Measurements from ENCODE around the genes G3BP1, GRIA1 and MRPL22.

- PRO-cap = no peak
Measured at GRCh38 chr5:151494139-151494283, 46.6 kb downstream of the SLC36A1 start.

DNA sequence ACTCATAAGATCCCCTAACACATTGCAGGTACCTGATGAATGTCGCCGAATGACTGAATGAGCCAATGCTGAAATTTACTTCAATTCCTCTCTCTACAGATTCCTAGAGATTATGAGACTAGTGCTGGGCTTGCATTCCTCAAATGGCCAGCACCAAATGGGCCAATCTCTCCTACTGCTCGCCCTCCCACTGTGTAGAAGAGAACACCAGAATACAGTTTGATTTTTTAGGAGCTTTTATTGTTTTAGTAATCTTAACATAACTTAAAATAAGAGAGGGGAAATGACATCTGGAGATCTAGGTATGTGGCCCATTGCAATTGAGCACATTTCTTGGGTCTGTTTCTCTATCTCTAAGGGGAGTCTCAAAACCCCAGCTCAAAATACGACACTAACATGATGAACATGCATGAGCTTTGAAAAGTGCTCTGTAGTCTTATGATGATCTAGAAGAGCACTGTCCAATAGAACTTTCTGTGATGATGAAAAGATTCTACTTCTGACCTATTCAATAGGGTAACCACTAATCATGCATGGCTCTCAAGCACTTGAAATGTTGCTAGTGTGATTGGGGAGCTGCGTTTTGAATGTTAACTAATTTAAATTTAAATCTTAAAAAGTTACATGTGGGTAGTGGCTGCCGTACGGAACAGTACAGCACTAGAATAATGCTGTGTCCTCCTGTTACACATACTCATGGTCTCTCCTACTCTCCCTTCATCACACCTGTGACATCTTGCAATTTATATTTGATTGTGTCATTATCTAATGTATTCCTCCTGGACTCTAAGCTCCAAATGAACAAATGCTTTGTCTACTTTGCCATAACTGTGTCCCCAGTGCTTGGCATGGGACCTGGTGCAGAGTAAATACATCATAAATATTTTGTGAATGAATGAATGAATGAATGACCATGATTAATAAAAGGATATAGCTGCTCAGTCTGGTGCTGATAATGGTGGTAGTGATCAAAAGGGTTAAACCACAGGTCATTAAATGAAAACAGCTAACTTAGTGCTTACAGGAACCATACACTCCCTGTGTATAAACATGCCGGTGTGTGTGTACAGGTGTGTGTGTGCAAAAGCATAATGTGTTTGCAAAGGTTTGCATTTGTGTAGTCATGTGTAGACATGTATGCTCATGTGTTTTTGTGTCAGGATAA lies 25.1 kb downstream of the SPARC start:
- PRO-cap = no peak

DNA sequence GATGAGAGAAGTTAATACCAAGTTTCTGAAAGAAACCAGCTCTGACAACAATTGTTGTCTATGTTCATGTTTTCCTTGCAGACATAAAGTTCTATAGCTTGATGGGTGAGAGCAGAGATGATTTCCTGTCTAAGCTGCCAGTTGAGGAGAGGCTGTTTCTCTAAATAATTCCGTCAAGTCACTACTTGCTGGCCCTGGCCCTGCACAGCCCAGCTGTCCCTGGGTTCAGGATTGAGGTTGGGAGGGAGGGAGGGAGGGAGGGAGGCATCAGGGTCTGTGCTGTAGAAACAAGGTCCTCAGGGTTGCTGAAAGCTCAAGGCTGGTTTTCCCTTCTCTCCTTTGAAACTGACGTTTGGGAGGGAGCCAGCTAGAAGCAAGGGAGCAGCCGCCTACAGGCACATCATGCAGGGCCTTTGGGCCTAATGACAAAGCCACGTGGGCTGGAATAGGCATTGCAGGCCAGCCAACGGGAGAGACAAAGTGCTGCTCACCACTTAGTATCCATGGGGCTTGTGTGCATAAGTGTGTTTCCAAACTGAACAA lies 3.8 kb downstream of the SPARC start:
- PRO-cap = no peak

- PRO-cap = no peak
Measured at GRCh38 chr5:151745057-151745738, 13.2 kb downstream of the ATOX1 start.

GRCh38 chr5:151771771-151772845 lies at the start of gene G3BP1:
G3BP1 (plus strand) TSS chr5:151771954.
- PRO-cap = bidirectional peak, plus-strand start at chr5:151771954, minus-strand start at chr5:151771901; bidirectional peak, plus-strand start at chr5:151772540, minus-strand start at chr5:151772530; unidirectional peak, minus-strand start at chr5:151772714

DNA sequence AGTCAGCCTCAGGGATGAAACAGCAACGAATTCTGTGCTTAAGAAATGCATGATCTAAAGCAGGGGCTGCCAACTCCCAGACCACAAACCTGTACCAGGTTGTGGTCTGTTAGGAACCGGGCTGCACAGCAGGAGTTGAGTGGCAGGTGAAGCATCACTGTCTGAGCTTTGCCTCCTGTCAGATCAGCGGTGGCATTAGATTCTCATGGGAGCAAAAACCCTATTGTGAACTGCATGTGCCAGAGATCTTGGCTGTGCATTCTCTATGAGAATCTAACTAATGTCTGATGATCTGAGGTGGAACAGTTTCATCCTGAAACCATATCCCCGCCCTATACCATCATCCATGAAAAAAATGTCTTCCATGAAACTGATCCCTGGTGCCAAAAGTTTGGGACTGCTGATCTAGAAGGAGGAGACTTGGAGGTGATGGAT lies 239.7 kb upstream of the GLRA1 start:
- PRO-cap = no peak

DNA sequence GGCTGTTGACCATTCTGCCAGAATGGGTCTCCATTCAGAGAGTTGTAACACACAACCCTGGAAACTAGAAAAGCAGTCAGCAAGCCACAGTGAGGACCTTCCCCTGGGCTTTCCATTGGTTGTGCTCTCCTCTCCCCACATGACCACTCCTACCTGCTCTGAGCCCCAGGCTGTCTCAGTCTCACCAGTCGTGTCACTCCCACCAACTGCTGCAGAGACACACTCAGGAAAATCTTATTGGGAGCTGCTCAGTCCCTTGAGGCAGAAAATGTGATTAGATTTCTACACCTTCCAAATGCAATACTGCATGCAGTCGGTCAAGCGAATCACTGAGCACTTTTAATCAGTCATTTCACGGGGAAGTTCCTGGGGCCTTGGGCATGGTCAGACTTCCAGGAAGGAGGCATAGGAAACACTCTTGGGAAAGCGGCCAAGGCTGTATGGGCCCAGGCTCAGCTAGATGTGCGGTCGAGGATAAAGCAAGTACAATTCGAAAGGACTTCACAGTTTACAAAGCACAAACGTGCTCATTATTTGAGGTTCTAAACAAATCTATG lies 284.2 kb upstream of the NMUR2 start:
- PRO-cap = no peak

DNA sequence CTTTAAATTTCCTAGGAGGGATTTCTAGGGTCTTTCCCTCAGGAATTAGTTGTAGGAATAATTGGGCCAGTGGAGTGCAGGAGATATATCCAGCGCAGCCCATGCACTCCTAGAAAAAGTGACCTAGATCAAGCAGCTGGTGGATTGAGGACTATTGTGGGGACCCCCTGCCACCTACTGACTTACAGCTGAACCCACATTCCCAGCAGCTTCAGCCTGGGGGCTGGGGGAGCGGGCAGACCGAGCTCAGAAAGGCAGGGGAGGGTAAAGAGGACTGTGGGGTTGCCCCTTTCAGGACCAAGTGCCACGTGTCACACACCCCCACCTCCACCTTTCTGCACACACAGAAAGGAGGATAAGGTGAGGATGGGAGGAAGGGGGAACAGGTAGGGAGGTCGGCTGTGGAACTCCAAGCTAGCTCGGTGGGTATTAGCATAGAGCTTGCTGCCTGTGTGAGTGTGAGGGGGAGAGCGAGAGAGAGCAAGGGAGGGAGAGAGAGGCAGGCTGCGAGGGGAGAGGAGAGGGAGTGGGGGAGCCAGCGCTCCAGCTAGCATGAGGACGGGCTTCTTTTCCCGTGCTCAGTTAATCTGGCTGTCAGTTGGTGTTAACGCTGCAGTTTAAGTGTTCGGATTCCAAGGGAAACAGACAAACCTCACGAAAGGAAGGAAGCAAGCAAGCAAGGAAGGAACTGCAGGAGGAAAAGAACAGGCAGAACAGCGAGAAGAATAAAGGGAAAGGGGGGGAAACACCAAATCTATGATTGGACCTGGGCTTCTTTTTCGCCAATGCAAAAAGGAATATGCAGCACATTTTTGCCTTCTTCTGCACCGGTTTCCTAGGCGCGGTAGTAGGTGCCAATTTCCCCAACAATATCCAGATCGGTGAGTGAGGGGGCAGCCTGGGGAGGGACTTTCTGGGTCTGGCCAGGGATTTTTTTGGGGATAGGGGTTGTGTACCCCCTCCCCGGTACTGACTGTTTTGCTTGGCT lies at the start of gene GRIA1:
Gene GRIA1 (plus strand): TSS at position 581 of the 988 bp plus-strand sequence.
- PRO-cap = no peak

DNA sequence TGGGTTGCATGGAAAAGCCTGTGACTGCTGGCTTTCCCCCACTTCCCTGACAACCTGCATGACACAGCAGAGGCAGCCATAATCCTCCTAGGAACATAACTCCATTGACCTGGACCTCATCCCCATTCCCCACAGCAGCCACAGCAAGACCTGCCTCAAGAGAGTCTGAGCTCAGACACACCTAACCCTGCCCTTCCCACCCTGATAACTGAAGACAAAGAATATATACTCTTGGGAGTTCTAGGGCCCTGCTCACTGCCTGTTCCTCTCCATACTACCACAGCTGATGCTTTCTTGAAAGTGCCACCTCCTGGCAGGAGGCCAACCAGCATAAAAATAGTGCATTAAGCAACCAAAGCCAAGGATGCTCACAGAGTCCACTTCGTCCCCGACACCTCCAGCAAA lies 23.7 kb downstream of the FAM114A2 start:
- PRO-cap = no peak

- PRO-cap = no peak
Measured at GRCh38 chr5:154027147-154027410, 11.6 kb downstream of the FAM114A2 start.

- PRO-cap = unidirectional peak, minus-strand start at chr5:154198148; bidirectional peak, plus-strand start at chr5:154198526, minus-strand start at chr5:154198239
Measured at GRCh38 chr5:154197973-154198763, 7.6 kb downstream of the GALNT10 start.

DNA sequence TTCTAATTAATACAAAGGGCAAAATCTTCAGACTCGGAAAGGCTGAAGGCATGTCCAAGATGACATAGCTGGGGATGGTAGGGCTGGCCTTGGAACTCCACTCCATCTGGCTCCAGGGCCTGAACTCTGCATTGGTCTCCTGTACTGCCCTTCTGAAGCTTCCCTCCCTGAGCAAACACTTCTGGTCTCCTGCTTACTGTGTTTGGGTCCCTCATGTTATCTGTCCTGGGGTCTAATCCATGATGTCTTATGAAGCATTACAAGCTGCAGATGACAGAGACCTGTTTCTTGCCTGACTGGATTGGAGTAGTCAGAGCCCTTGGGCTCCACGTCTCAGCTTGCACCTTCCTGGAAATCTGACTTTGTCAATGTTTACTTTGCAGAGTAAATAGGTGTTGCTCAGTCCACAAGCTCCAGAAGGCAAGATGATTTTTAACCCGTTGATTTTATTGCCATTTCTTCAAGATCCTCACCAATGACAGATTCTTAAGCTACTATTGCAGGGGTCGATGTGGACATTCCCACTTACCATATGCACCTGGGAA lies 106.2 kb downstream of the GALNT10 start:
- PRO-cap = no peak

DNA sequence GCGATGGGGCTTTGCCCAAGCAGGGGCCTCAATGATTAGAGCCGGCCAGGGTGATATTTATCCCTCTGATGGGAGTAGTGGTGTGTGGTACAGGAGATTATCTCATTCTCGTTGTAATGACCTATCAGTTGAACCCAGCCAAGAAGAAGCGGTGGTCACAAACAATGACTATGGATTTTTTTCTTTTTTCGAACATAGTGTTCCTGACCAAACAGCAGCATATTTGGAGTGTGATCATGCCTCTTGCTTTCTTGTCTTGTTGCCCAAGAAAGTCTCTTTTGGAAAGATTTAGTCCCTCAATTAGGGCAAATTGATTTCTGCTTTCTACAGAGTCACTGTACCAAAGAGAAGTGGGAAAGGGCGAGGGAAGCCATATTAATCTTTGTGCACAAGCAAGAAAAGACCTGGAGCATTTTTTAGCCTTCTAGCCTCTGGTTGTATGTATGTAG lies 71.9 kb upstream of the SAP30L start:
- PRO-cap = no peak

GRCh38 chr5:154648529-154649254 lies 106.5 kb upstream of the LARP1 start:
- PRO-cap = no peak

GRCh38 chr5:154728709-154729321 lies 26.4 kb upstream of the LARP1 start:
- PRO-cap = no peak

DNA sequence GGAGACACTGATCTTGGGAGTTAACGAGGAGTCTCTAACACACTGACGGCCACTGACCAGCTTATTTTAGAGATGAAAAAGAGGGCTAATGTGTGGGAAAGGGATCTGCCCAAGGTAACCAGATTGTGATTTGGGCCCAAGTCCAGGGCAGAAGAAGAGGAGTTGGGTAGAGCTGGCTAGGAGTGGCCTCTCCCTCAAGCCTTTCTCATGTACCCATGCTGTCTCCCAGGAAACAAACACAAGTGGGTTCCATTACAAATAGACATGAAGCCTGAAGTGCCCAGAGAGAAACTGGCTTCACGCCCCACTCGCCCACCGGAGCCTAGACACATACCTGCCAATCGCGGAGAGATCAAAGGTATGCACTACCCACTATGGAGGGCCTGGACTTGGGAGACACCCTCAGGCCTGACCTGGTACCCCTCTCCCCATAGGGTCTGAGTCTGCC lies 38.2 kb downstream of the LARP1 start:
- PRO-cap = no peak

DNA sequence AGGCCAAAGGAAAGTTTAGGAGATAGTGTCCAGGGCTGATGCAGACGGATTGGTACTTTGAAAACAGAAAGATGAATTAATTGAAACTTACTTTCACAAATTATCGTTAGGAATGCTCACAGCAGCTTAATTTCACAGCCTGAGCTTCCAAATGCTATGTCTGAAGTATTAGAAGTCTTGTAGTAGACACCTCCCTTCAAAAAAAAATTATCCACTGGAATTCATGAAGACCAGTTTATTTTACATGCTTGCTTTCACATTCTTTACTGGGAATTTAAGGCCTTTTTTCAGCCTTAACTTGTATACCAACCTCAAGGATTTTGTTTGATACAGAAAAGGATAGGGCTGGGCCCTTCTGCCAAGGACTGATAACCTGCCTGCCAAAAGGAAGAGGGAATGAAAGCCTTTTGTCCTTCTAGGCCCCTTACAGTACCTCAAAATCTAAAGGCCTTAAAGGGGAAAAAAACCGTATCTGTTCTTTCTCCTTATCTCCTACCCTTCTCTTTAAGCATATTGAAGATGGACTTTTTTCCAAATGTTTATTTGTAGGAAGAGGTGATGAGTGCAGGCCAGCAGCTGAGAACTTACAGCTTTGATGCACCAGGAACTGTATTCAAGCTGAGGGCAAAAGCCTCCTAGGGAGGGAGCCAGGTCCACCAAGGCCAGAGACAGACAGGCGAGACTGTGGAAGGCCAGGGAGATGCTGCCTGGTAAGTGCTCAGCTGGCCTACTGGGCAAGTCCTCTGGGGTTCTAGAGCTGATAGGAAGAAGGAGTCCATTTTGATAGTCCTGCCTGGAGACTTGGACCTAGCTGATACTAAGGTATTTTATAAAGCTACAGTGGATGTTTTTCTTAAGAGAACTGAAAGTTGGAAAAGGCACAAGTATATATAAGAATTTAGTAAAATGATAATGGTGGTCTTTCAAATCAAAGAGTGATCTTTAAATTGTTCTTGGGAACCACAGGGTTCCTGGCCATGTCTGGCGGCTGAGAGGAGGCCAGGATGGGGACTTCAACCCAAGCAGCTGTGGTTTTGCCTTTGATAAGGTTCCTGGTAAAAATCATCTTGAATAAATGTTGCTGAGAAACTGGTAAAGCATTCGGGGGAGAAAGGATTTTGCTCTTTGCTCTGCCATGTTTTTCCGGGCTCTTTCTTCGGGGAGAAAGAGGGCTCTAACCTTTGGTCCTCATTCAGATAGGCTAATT lies 31.7 kb downstream of the FAXDC2 start:
- PRO-cap = no peak

GRCh38 chr5:154834823-154835607 lies 15.4 kb downstream of the FAXDC2 start:
- PRO-cap = bidirectional peak, plus-strand start at chr5:154835180, minus-strand start at chr5:154835086

- PRO-cap = no peak
Measured at GRCh38 chr5:154871941-154872180, 13.4 kb downstream of the CNOT8 start.

GRCh38 chr5:154940812-154941446 lies at the start of gene MRPL22:
MRPL22 (plus strand) TSS chr5:154941073.
- PRO-cap = bidirectional peak, plus-strand start at chr5:154941095, minus-strand start at chr5:154940968

Data from left lung (tissue), 1 donor.